ENCODE measurements around the genes ATP7B, CNMD and PRR20D.

GRCh38 chr13:52004464-52005268 is 6.6 kb downstream of the ATP7B start:
- PRO-cap = no peak
CAGE:
- cytosol, long polyA plus RNA = no peak
- long polyA plus RNA = no peak
- nucleus, long polyA plus RNA = no peak

GRCh38 chr13:52010940-52012283 is at the start of gene ATP7B:
Gene ATP7B (minus strand): TSS chr13:52011450.
- PRO-cap = no peak
CAGE:
- cytosol, long polyA plus RNA = no peak
- long polyA plus RNA = no peak
- nucleus, long polyA plus RNA = no peak

DNA sequence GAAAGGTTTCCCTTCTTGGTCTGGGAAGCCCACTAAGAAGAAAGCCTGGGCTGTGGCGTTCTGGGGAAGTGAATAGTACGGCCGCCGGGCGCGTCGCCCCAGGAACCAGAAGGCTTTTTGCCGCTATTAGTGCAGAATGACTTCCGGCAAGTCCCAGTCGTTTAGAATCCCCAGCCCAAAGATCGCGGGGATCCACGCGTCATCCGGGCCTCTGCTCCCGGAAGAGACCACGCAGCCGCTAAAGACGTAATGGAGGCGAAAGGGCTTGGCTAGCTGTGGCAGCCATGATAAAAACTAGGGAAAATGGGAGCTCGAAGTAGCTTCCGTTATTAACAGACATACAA is 494 bp upstream of the SUGT1 start:
- PRO-cap = bidirectional peak, plus-strand start at position 241 of the sequence, minus-strand start at position 139 of the sequence
CAGE:
- cytosol, long polyA plus RNA = no peak
- long polyA plus RNA = no peak
- nucleus, long polyA plus RNA = no peak

- PRO-cap = no peak
CAGE:
- cytosol, long polyA plus RNA = no peak
- long polyA plus RNA = no peak
- nucleus, long polyA plus RNA = no peak
Observed at GRCh38 chr13:52739438-52740334, at the start of gene CNMD. Gene CNMD (minus strand): TSS chr13:52739820.

DNA sequence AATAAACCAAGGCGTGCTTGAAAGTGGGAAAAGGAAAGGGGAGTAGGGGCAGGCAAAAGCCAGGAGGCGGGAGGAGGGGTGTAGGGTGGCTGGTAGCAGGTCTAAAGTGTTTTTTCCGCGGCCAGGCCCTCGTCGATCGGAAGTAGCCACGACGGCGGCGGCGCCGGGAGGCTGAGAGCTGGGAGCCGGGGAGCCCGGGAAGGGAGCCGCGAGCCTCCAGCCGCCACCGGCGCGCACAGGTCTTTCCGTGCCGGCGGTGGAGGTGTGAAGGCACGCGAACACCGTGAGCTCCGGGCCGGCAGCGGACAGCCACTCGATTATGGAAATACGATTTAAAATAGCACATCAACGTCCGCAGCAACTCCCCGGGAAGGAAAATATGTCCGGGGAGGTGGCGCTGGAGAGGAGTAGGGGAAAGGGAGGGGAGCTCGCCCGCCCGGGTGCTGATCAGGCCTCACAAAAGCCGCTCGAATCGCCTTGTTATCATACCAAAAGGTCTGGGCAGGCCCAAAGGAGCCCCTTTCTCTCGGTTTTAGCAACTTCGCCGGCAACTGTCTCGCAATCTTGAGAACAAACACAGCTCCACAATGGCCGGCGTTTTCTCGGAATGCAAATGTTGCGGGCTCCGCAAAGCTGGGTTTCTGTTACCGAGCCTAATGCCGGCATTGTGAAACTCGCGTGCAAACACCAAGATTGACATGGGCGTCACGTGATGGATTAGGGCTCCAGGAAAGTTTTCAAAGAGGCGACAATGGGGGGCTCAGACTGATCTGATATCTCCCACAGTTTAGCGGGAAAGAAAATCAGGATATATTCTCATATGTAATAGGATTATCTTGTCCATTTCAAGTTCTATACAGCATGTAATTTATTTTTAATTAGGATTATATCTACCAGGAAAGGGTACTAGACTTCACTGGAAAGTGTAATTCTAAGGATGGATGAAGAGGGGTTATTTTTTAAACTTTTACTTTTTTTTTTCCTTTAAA is 3.0 kb upstream of the PCDH8 start:
- PRO-cap = no peak
CAGE:
- cytosol, long polyA plus RNA = no peak
- long polyA plus RNA = no peak
- nucleus, long polyA plus RNA = no peak

- PRO-cap = no peak
CAGE:
- cytosol, long polyA plus RNA = no peak
- long polyA plus RNA = no peak
- nucleus, long polyA plus RNA = no peak
Observed at GRCh38 chr13:55410429-55410943, 1730.2 kb upstream of the PRR20A start.

GRCh38 chr13:57137477-57138147 is 3.1 kb upstream of the PRR20A start:
- PRO-cap = no peak
CAGE:
- cytosol, long polyA plus RNA = no peak
- long polyA plus RNA = no peak
- nucleus, long polyA plus RNA = no peak

GRCh38 chr13:57160336-57160887 is at the start of gene PRR20D:
Gene PRR20D (plus strand): TSS chr13:57160632.
- PRO-cap = no peak
CAGE:
- cytosol, long polyA plus RNA = no peak
- long polyA plus RNA = no peak
- nucleus, long polyA plus RNA = no peak

DNA sequence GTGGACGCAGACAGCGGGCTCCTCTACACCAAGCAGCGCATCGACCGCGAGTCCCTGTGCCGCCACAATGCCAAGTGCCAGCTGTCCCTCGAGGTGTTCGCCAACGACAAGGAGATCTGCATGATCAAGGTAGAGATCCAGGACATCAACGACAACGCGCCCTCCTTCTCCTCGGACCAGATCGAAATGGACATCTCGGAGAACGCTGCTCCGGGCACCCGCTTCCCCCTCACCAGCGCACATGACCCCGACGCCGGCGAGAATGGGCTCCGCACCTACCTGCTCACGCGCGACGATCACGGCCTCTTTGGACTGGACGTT is 1.2 kb downstream of the PCDH17 start:
- PRO-cap = no peak
CAGE:
- cytosol, long polyA plus RNA = no peak
- long polyA plus RNA = no peak
- nucleus, long polyA plus RNA = no peak

DNA sequence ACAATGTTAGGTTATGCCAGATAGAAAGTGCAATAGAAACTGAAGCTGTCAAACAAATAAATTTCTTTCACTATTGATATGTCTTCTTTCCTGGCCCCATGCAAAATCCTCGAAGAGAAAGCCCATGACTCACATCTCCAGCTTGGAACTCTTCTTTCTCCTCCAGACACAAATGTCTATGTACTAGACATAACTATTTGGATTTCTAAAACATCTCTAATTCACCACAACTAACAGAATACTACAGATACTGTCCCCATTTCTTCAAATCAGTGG is 670.1 kb downstream of the PCDH17 start:
- PRO-cap = no peak
CAGE:
- cytosol, long polyA plus RNA = no peak
- long polyA plus RNA = no peak
- nucleus, long polyA plus RNA = no peak

DNA sequence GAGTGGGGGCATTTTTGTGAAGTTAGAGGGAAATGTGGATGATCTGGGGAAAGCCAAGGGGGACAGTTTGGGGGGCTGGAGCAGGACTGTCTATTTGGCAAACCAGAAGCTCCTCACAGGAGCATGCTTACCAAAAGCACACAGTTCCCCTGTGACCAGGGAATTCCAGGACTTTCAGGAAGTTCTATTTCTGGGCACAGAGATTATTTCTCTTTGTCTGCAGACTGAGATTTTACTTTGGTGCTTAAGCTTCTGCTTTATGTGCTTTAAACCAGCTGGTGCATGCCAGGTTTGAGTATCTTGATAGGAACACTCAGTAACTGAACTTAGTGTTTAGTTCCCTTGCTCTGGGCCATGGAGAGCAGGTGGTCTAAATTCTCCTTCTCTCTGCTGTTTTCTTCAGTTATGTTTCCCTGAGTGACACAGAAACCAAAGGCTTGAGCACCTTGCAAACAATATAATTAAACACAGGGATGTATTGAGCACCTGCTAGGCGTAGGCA is 525.2 kb downstream of the DIAPH3 start:
- PRO-cap = no peak
CAGE:
- cytosol, long polyA plus RNA = no peak
- long polyA plus RNA = no peak
- nucleus, long polyA plus RNA = no peak

DNA sequence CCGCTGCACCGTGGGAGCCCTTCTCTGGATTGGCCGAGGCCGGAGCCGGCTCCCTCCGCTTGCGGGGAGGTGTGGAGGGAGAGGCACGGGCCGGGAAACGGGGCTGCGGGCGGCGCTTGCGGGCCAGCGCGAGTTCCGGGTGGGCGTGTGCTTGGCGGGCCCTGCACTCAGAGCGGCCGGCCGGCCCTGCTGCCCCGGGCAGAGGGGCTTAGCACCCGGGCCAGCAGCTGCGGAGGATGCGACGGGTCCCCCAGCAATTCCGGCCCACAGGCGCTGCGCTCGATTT is 76.6 kb downstream of the PCDH20 start:
- PRO-cap = no peak
CAGE:
- cytosol, long polyA plus RNA = no peak
- long polyA plus RNA = no peak
- nucleus, long polyA plus RNA = no peak

GRCh38 chr13:61766101-61766630 is 350.5 kb upstream of the PCDH20 start:
- PRO-cap = no peak
CAGE:
- cytosol, long polyA plus RNA = no peak
- long polyA plus RNA = no peak
- nucleus, long polyA plus RNA = no peak

- PRO-cap = no peak
CAGE:
- cytosol, long polyA plus RNA = no peak
- long polyA plus RNA = no peak
- nucleus, long polyA plus RNA = no peak
Observed at GRCh38 chr13:66798648-66798936, 431.5 kb downstream of the PCDH9 start.

DNA sequence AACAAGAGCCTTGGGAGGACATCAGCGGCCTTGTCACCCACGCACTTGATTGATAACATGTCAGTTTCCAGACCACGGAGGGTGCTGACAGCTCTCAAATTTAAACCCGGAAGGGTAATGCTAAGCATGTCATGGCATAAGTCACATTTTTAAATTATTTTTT is 235.3 kb downstream of the PCDH9 start:
- PRO-cap = no peak
CAGE:
- cytosol, long polyA plus RNA = no peak
- long polyA plus RNA = no peak
- nucleus, long polyA plus RNA = no peak

GRCh38 chr13:71798751-71799071 is 68.3 kb downstream of the DACH1 start:
- PRO-cap = no peak
CAGE:
- cytosol, long polyA plus RNA = no peak
- long polyA plus RNA = no peak
- nucleus, long polyA plus RNA = no peak

GRCh38 chr13:73063675-73064298 is 5.0 kb downstream of the KLF5 start:
- PRO-cap = no peak
CAGE:
- cytosol, long polyA plus RNA = no peak
- long polyA plus RNA = no peak
- nucleus, long polyA plus RNA = no peak

DNA sequence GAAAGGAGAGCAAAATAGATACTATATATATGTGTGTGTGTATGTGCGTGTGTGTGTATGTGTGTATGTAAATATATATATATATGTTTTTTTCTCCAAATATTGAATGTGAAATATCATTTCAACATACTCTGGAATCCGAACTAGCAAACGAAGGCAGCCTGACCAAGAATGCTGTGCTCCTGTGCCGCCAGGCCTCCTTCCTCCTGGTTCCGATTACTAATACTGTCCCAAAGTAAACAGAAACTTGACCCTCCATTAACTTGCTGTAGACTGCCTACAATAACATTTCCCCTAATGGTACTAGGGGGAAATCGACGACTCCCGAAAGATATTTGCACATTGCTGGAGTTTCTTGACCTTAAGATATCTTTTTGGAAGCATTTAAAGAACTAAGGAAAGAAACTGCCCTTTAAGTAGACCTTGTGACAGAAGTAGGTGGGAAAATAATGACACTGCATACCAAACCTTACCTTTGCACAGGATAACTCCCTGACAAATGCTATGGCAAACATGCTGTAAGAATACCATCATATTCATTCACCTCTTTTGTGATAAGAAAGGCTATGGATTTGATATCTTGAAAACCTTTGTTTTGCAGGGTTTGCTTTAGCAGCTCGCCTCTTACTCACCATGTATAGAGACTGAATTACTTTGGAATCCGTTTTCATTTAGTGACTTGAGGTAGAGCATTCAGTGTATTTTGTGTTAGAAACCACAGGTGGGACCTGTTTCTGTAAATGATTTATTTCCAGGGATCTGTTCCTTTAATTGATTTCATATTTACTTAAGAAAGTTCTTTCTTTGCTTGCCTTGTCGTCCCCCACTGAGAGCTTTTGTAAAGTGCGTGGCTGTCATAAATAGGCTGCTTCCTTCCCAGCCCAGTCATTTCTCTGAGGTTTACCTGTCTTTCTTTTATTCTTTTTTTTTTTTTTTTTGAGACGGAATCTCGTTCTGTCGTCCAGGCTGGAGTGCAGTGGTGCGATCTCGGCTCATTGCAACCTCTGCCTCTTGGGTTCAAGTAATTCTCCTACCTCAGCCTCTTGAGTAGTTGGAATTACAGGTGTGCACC is 80.1 kb downstream of the KLF5 start:
- PRO-cap = no peak
CAGE:
- cytosol, long polyA plus RNA = no peak
- long polyA plus RNA = no peak
- nucleus, long polyA plus RNA = no peak

DNA sequence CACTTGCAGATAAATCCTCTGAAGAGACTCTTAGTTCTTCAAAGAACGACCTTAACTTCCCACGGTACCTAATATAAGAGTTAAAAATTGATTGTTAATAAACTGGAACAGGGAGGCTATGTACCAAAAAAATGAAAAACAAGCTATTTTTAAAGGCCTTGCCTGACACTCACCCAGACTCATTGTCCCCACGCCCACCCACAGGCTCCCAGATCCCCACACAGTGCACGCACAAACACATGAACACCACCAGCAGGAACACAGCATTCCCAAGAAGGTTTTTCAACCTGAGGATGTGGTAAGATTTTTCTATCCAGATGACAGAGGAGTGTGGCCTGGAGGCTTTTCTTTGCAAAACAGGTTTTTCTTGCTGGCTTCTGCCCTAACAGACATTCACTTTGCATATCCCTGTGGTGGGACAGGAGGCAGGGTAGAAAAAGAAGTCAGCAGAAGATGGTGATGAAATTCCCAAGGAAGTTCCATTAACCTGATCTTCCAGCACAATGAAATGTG is 977.5 kb downstream of the KLF5 start:
- PRO-cap = no peak
CAGE:
- cytosol, long polyA plus RNA = no peak
- long polyA plus RNA = no peak
- nucleus, long polyA plus RNA = no peak

- PRO-cap = no peak
CAGE:
- cytosol, long polyA plus RNA = no peak
- long polyA plus RNA = no peak
- nucleus, long polyA plus RNA = no peak
Observed at GRCh38 chr13:74227660-74228282, 1169.0 kb downstream of the KLF5 start.

Data from A549 (cell line).